Ureter (tissue), 1 donor: ENCODE measurements around the genes KIF2A and IPO11.

GRCh38 chr5:59465057-59465769 lies 428.3 kb downstream of the PDE4D start:
- PRO-cap: no peak

DNA sequence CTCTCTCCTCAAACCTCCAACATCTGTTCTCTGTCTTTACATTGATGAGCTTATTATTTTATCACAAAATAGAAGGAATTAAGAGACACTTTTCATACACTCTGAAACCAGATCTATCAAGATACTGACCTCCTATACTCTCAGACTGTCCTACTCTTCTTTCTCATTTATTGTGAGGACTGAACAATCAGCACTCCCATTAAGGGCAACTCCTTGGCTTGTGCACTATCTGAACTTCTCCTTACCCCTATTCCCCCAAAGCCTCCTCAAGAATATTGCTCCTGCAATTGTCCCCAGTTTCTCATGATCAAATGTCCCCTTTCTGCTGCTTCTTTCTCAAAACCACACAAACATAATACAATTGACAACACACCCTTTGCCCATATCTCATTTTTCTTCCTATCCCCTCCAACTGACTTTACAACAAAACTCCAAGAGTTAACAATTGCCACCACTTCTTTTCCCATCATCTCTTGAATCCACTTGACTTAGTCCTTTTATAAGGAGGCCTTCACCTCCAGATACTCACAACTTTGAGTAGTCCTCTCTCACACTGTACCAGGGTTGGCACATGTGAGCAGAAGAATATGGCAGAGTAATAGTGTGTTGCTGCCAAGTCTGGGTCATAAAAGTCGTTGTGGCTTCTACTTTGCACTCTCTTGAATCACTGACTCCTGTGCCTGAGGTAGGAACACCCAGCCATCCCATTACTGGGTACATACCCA lies 145.8 kb downstream of the PDE4D start:
- PRO-cap: no peak

GRCh38 chr5:59965129-59965866 lies 71.8 kb upstream of the PDE4D start:
- PRO-cap: no peak

GRCh38 chr5:60196553-60196909 lies 303.0 kb upstream of the PDE4D start:
- PRO-cap: no peak

- PRO-cap: no peak
Measured at GRCh38 chr5:60540841-60541612, 158.9 kb downstream of the DEPDC1B start.

DNA sequence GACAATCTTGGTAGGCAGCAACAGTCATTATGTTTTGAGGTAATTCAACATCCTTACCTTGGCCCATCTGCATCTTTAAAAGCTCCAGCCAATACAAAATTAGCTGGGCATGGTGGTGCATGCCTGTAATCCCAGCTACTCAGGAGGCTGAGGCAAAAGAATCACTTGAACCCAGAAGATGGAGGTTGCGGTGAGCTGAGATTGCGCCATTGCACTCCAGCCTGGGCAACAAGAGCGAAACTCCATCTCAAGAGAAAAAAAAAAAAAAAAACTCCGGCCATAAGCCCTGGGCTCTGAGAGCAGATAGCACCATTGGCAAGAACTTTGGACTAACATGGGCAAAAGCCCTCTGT lies 65.2 kb downstream of the DEPDC1B start:
- PRO-cap: no peak

- PRO-cap: no peak
Measured at GRCh38 chr5:60945301-60946463, 677 bp downstream of the NDUFAF2 start.

- PRO-cap: no peak
Measured at GRCh38 chr5:61162739-61163151, 477 bp upstream of the SMIM15 start.

DNA sequence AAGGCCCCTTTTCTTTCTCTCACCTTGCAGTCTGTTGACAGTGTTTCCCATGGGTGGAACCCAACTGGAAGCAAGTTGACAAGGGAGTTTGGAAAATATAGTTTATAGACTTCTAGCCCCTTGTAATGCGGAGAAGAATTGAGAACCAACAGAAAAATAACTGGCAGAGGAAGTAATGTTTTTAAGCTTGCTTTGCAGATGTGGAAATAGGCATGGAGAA lies 28.1 kb downstream of the ZSWIM6 start:
- PRO-cap: no peak

GRCh38 chr5:61423939-61424553 lies 92.0 kb downstream of the ZSWIM6 start:
- PRO-cap: no peak

- PRO-cap: no peak
Measured at GRCh38 chr5:61429158-61430120, 97.4 kb downstream of the ZSWIM6 start.

- PRO-cap: no peak
Measured at GRCh38 chr5:61446935-61448158, 115.3 kb downstream of the ZSWIM6 start.

GRCh38 chr5:61543154-61544254 lies 211.4 kb downstream of the ZSWIM6 start:
- PRO-cap: no peak

DNA sequence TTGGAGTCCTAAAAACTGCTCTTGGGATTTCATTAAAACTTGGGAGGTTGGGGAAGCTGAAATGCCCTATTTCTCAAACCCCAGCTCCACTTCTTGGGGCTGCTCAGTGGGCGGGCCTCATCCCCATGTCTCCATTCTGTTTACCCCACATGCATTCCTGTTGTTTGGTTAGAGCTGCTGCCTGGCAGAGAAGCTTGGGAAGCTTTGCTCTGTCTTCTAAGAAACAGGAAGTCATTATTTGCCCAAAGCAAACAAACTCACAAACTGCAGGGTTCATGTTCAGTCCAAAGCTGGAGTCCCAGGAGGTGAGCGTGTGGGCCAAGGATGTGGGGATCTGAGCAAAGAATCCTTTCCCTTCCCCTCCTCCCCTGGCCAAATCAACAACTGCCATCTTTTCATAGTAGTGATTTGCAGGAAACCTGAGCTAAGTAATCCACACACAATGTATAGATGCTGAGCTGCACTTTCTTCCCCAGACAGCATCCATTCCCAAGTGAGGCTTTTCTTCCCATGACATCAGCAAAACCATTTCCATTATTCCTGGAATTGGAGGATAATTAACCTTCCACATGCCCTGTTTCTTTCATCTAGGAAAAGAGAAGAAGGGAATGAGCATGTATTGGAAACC lies 267.8 kb downstream of the ZSWIM6 start:
- PRO-cap: no peak

- PRO-cap: no peak
Measured at GRCh38 chr5:61624954-61625519, 293.0 kb downstream of the ZSWIM6 start.

DNA sequence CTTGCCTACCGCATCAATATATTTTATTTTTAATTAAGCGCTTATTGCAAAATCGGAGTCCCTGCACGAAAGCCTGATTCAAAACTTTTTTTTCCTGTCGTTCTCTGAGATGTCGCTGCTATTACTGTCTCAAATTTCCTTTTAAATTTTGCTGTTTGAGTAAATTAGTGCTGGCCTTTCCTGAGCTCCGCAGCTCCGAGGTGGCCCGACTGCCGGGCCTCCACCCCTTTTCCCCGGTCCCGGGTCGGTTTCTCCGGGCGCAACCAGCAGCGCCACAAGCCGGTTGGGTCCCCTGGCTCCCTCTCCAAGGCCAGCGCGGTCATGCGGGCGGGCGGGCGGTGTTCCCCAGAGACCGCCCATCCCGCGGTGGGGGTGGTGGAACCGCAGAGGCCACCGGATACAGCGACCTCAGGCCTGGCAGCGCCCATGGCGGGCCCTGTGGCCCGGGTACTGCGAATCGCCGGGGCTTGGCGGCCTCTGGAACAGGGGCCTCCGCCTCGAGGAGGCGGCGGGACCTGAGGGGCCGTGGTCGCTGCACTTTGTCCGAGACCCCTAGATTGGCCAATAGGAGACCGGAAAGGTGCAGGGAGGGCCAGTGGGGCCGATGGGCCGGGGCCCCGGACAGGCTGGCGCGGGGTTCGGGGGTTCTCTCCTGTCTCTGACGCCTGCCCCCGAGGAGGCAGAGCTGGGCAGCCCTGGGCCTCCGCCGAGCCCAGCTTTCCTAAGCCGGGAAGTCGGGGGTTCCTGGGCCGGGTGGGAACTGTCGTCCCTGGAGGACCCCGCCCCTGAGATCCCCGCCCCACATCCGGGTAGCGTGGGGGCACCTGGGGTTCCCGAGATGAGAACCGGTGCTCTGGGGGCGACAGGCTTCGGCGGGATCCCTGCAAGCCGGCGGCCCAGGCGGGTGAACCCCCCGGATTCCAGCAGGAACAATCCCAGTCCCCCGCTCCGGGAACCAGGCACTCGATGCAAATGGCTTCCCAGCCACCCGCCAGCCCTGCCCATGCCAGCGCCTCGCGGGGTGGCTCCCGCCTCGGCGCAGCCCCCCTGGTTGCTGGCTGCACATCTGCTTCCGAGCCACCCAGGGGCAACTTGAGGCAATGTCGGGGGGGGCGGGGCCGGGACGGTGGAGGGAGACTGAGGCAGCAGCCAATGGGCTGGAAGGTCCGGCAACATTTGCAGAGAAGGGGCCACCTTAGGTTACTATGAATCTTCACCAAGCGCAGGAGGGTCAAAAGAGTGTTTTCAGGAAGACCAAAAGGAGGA lies 293.9 kb downstream of the ZSWIM6 start:
- PRO-cap: bidirectional peak, plus-strand start at position 348 of the sequence, minus-strand start at position 251 of the sequence; bidirectional peak, plus-strand start at position 841 of the sequence, minus-strand start at position 736 of the sequence

DNA sequence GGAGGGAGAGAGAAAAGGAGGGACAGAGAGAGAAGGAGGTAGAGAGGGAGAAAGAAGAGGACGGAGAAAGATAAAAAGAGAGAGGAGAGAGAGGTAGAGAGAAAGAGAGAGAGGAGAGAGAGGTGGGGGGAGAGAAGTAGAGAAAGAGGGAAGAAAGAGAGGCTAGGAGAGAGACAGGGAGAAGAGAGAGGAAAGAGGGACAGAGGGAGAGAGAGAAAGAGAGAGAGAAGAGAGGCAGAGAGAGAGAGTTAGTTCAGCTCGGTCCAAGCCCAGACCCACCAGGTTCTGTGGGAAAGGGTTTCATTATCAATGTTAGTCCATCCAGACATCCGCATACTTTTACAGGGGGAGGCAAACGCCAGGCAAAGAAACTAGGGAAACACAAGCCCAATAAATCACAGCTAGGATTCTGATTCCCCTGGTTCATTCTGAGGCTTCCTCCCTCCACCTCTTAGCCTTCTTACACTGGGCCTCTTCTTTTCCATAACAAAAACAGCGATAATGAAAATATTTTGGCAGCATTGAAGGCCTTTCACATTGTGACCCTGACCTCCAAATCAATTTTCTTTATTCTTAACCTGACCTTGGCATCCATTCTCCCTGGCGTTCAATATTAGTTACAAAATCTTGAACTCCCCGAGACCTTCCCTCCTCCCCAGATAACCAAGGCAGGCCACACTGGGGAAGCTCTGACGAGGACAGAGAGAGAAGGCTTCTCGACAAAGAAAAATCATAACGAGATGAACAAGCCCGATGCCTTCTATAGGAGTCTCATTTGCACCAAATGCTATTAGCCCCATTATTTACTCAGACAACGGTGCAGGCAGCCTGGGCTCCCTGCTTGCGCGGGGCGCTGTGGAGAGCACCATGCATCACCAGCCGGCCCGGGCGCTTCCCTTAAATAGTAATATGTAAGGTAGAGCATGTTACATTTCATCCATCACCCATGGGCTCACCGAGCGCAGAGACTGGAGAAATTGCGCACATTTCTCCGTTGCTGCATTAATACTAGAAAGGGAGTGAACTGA lies 399.8 kb downstream of the ZSWIM6 start:
- PRO-cap: no peak

GRCh38 chr5:62299605-62300114 lies 6.3 kb upstream of the KIF2A start:
- PRO-cap: no peak

- PRO-cap: bidirectional peak, plus-strand start at chr5:62306251, minus-strand start at chr5:62305958
Measured at GRCh38 chr5:62305723-62306788, at the start of gene KIF2A. Gene KIF2A, plus strand, starts transcription at chr5:62306206.

- PRO-cap: bidirectional peak, plus-strand start at chr5:62412793, minus-strand start at chr5:62412569
Measured at GRCh38 chr5:62412303-62413358, at the start of gene IPO11. Gene IPO11, plus strand, starts transcription at chr5:62412763.